NB4 (cell line): ENCODE measurements around a stretch of chr11.

- RRBS: no CpG with 5 or more reads among the region's 7 CpGs
Observed at GRCh38 chr11:74171915-74172494, 916 bp downstream of the PPME1 start.

DNA sequence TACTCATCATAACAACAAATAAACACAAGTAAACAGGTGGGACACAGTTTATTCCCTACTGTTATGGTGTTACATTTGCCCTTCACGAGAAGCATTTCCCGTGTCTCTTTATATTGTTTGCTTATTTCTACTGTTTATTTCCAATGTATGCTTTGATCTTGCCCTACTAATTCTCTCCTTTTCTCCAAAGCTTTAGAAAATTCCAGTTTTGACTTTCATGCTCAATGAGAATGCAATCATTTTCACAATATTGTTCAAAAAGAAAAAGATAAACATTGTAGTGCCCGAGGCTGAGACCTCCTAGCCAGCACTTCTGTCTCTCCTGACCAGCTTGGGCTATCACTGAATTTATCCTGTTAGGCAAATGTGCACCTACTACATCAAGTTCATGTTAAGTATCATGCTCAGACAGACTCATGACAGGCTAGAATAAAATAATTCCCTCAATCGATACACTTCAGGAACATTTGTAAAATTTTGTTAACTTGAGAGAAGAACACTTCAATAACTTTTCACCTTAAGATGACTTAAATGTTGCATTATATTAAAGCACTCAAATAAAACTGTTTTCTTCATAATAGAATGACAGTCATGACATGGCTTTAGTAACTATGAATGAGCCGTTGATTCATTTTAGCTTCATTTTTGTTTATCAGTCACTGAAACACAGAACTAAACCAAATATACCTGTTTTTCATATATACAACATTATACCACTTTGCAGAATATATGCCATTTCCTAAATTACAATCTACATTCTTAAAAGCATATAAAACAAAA lies 22.4 kb upstream of the P4HA3 start:
- RRBS: no CpG with 5 or more reads among the region's 5 CpGs

- RRBS: no CpG with 5 or more reads among the region's 5 CpGs
Observed at GRCh38 chr11:74681816-74682256, 49.4 kb downstream of the CHRDL2 start.

DNA sequence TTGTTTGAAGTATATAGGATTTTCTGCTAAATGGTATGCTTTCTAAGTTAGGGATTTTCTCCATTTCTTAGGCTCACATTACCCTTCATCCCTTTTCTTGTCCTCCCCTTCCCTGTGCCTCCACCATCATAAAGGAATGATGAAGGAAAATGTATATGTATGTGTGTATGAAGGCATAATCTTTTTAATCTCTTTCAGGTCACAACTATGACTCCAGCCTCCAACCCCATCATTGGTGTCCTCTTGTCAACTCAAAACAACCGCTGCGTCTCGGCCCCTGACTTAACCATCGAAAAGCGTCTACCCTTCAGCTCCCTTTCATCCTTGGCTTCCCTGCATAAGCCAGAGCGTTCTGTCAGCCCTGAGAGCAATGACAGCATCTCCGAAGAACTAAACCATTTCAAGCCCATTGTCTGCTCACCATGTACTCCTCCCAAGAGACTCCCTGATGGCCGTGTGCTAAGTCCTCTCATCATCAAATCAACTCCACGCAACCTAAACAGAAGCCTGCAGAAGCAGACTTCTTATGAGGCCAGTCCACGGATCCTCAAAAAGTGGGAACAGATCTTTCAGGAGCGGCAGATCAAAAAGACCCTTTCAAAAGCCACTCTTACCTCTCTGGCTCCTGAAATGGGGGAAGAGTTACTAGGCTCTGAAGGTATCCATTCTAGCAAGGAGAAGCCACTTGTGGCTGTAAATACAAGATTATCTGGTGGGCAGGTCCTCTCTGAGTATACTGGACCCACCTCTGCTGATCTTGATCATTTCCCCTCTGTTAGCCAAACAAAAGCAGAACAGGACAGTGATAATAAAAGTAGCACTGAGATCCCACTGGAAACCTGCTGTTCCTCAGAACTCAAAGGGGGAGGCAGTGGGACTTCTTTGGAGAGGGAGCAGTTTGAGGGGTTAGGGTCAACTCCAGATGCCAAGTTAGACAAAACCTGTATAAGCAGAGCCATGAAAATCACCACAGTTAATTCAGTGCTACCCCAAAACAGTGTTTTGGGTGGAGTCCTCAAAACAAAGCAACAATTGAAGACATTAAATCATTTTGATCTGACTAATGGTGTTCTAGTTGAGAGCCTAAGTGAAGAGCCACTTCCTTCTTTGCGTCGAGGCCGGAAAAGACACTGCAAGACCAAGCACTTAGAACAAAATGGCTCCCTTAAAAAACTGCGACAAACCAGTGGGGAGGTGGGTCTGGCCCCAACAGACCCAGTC lies 87.1 kb downstream of the RNF169 start:
- RRBS: no CpG with 5 or more reads among the region's 15 CpGs

GRCh38 chr11:74838570-74839197 lies 90.0 kb downstream of the RNF169 start:
- RRBS: no CpG with 5 or more reads among the region's 2 CpGs

GRCh38 chr11:75149728-75150506 lies 990 bp upstream of the SLCO2B1 start:
- RRBS: no CpG with 5 or more reads among the region's 4 CpGs

- RRBS: no CpG with 5 or more reads among the region's 11 CpGs
Observed at GRCh38 chr11:75159389-75159952, 8.6 kb downstream of the SLCO2B1 start.

DNA sequence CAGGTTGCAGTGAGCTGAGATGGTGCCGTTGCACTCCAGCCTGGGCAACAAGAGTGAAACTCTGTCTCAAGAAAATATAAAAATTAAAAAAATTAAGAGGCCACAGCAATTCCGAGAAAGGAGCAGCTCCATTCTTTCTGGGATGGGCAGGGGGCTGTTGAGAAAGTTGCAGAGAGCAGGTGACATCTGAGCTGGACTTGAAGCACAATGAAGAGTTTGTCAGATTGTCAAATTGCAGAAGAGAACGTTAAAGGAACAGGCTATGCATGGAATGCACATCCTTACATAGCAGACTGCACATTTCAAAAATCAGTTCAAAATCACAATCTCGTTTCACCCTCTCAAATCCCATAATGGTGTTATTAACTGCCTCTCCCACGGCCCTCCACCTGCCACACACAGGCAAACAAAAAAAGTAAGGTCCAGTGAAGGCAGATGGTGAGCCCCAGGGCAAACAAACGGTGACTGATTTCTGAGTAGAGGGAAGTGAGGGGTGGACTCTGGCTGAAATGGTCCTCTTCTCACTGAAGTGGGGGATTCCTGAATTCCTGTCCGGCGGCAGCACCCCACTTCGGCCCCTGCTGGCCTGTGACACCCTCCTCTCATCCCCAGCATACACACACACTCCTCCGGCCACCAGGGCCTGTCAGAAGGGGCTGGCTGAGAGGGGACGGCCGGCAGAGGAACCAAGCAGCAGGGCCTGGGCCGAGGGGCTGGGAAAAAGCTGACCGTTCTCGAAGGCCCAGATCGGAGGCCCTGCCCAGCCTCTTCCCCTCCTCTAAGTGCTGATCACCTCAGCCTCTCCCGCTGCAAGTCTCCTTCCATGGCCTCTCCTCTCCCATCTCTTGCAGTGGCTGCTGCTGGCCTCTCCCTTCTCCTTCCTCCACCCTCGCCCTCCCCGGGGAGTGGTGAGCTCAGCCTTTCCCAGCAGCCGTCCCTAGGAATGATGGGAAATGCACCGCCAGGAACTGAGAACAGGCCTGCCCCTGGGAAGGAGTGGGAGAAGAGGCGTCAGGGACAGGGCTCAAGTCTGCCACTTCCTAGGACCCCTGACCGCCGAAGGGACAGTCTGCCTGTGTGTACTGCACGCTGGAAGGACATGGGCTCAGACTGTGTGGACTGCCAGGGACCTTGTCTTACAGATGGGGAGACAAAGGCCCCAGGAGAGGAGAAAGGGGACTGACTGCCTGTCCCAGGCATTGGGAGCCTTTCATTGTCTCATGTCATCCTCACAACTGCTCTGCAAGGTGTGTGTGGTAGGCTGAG lies 39.8 kb downstream of the ARRB1 start:
- RRBS: 83% methylated on average over 1 of the region's 25 CpGs

GRCh38 chr11:75313466-75313826 lies 38.0 kb downstream of the ARRB1 start:
- RRBS: 84% methylated on average over 2 of the region's 5 CpGs

GRCh38 chr11:75403627-75404713 lies 4.7 kb downstream of the RPS3 start:
- RRBS: no CpG with 5 or more reads among the region's 17 CpGs

DNA sequence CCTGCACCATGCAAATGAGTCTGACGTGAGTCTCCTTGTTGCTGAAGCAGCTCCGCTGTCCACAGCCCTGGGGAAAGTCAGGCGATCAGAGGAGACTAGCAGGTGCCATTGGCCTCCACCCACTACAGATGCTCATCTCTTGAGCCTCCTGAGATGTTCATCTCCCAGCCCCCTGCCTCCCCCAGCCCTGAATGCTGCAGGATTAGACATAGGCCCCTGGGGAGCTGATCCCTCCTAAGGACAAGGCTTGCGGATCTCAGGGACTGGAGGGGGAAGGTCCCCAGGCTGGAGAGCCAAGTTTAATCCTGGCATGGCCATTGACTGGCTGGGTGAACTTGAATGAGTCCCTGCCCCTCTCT lies 22.1 kb downstream of the GDPD5 start:
- RRBS: no CpG with 5 or more reads among the region's 4 CpGs

DNA sequence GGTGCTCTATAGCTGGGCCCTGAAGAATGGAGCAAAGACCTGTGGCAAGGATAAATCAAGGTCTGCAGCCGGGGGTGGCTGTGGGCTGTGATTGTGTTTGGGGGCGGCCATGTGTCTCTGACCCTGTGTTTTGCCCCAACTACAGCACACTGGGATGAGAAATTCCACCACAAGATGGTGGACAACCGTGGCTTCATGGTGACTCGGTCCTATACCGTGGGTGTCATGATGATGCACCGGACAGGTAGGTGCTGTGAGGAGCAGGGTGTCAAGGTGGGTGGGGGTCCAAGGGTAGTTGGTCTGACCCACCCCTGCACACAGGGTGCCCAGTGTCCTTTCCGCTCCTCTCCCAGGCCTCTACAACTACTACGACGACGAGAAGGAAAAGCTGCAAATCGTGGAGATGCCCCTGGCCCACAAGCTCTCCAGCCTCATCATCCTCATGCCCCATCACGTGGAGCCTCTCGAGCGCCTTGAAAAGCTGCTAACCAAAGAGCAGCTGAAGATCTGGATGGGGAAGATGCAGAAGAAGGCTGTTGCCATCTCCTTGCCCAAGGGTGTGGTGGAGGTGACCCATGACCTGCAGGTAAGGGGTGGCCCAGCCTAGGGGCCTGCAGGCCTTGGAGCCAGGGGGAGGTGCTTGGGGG lies 6.7 kb downstream of the SERPINH1 start:
- RRBS: no CpG with 5 or more reads among the region's 14 CpGs

DNA sequence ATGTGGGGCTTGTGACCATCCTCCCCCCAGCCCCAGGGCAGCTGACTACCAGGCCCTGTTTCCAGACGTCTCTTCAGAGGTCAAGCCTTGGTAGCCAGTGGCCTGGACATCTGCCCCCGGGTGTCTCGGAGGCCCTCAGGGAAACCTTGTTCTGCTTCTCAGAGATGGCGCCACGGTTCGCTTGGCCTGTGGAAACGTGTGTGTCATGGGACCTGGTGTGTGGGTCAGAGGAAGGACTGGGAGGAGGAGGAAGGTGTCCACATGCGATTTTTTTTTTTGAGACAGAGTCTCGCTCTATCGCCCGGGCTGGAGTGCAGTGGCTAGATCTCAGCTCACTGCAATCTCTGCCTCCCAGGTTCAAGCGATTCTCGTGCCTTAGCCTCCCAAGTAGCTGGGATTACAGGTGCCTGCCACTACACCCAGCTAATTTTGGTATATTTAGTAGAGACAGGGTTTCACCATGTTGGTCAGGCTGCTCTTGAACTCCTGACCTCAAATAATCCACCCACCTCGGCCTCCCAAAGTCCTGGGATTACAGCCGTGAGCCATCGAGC lies 22.4 kb downstream of the SERPINH1 start:
- RRBS: no CpG with 5 or more reads among the region's 16 CpGs

DNA sequence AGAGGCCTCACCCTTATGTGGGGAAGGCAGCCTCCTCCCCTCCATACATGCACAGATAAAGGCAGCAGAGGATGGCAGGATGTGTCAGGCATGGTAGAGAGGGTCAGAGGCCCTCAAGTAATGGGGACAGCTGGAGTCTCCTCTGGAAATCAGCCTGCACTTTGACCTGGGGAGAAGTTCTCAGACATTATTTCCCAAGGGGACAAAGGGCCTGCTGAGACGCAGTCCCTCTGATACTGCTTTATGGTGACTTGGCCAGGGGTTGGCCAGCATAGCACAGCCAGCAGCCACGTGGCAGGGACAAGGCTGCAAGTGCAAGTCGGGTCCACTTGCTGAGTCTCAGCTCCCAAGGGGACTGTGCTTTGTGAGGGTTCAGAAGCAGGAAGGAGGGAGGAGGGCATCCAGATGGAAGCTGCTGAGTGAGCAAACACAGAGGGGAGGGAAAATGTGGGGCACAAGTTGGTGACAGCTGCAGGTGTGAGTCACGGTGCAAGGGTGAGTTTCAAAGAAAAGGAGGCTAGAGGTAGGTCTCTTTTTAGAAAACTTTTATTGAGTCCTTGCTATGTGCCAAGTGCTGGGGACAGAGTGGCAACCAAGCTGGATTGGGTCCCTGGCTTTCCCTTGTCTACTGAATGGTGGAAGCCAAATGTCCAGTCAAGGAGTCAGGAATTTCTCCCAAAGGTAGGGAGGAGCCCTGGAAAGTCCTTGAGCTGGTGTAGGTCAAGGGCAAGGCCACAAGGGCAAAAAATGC lies 17.2 kb downstream of the MOGAT2 start:
- RRBS: no CpG with 5 or more reads among the region's 4 CpGs

- RRBS: no CpG with 5 or more reads among the region's 2 CpGs
Observed at GRCh38 chr11:75810735-75811016, 4.3 kb upstream of the UVRAG start.

GRCh38 chr11:75890244-75891049 lies 75.4 kb downstream of the UVRAG start:
- RRBS: no CpG with 5 or more reads among the region's 1 CpG

GRCh38 chr11:75979940-75980592 lies 165.1 kb downstream of the UVRAG start:
- RRBS: no CpG with 5 or more reads among the region's 6 CpGs

- RRBS: no CpG with 5 or more reads among the region's 4 CpGs
Observed at GRCh38 chr11:76045934-76046690, 160.2 kb downstream of the WNT11 start.

DNA sequence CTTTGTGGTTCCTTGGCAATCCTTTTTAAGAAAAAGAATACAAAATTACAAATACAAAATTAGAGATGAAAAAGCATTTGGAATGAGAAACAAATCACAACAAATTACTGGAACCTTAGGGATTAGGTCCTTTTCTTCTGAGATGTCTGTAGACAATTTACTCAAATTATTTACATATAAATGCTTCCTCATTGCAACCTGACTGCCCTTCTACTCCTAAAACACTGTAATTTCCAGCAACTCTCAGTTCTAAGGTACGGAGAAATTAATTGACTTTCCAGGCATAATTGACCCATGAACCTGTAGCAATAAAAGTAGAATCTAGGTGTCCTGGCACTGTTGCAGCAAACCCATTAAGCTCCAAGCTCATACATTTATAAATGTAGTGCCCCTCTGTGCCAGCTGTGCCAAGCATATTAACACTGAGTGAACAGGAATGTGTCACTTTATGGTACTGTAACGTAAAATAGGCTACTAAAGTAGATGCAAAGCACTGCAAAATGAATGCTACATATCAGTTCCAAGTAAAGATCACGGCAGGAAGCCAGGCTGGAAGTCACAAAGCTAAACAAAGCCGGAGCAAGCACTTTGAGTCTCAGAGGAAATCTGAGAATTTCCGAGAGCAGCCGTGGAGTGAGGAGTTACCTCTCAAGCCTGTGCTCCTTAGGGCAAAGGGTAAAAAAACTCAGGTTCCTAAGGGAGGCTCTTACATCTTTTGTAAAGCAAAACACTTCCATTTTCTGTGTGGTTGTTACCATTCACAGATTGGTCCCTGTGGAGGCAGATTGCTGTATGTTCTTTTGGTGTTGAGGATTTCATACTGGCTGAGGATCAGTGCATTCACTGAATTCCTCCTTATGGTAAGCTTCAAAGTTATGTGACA lies 85.8 kb downstream of the WNT11 start:
- RRBS: no CpG with 5 or more reads among the region's 6 CpGs

DNA sequence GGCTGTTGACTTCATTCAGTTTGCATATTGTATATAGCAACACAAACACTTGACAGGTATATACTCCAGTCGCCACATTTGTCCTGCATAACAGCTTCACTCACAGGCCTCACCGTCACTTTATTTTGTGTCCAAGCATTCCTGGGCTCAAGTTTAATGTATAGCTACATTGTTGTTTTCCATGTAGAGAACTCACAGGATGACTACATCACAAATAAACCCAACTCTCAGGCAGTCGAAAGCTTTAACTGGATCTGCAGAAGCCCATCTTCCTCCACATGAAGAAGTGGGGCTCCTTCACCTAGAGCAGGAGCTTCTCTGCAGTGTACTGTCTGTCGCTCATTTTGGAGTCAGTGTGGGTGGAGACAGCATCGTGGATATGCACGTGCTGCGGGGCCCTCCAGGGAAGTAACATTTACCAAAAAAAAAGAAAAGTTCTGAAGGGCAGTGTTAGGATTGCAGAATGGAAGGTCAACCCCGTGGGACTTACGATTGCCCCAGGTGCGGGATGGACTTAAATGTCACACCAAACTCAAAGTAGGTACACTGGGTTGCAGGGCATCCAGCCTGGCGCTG lies 63.5 kb downstream of the WNT11 start:
- RRBS: no CpG with 5 or more reads among the region's 11 CpGs